Rectum (tissue), 1 donor: Measurements from ENCODE around the genes XCL2 and KIFAP3.

GRCh38 chr1:167719555-167720642 is 1.9 kb upstream of the MPZL1 start:
- PRO-cap: no peak

GRCh38 chr1:167772935-167773653 is 51.3 kb downstream of the MPZL1 start:
- PRO-cap: no peak

DNA sequence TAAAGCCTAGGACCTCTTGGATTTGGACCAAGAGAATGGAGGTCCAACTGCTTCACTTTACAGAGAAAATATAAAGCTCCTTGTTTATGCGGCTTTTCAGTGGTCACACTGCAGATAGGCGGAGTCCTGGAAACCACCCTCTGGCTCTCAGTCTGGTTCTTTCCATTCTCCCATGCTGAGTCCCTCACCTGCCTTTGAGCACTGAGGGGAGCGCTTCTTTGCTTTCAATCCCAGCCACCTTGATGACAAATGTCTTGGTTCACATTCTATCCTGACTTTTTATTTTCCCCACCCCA is 87.7 kb downstream of the ADCY10 start:
- PRO-cap: no peak

GRCh38 chr1:167926363-167927160 is 9.9 kb upstream of the DCAF6 start:
- PRO-cap: no peak

DNA sequence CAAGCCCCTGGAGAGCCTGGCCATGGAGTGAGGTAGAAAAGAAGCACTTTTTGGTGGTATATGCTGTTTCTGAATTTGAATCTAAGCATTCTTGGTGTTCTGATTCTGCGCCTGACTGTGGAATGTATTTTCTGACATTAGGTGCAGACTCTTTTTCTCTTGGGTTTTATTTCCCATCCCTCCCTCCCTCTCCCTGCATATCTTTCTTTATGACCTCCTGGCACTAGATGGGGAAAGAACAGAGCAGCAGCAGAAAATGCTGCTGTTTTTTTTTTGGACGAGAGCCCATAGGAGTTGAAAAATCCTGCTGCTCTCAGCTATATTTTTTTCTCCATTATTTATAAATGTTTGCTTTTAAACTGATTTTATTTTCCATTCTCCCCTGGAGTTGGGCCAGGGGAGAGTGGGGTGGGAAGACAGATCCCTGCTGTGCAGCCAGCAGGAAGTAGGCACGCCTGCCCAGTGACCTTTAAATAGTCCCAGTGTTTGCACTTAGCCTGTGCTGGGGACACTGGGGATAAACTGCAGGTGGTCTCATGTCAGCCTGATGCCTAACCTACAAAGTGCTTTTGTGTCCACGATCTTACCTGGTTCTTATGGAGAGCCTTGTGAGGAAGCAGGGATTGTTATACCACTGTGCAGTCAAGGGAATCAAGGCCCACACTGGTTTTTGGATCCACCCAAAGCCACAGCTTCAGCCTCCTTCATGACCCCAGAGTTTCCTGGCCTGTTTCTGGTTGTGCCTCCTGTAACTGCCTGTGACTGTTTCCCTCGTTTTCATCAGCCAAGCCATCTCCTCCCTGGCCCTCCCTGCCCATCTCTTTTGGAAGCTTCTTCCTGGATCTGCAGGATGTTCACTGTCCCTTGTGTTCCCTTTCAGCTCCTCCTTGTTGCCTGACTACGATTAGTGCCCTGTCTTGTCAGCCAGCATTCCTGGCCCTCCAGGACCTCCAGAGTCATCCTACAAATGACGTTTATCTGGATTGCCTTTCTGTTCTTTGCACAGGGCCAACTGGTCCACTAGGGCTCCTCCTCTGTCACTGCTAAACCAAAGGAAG is 17.6 kb downstream of the SFT2D2 start:
- PRO-cap: no peak

GRCh38 chr1:168443909-168444420 is 99.8 kb downstream of the XCL2 start:
- PRO-cap: no peak

GRCh38 chr1:168543882-168544259 is at the start of gene XCL2:
XCL2 (minus strand) TSS chr1:168543997.
- PRO-cap: no peak

DNA sequence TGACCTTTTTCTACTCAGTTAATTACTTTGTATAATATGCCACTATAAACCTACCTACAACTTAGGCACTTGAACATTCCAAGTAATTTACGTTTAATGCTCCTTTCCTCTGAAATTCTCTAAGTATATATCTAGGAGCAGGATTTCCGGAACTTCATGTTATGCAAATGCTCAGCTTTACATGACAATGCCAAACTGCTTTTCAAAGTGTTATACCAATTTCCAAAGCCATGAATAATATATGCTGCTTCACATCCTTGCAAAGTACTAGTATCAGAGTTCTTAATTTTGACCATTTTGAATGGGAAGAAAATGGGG is 5.8 kb upstream of the XCL1 start:
- PRO-cap: no peak

- PRO-cap: no peak
Observed at GRCh38 chr1:168726034-168726848, 2.8 kb downstream of the DPT start.

DNA sequence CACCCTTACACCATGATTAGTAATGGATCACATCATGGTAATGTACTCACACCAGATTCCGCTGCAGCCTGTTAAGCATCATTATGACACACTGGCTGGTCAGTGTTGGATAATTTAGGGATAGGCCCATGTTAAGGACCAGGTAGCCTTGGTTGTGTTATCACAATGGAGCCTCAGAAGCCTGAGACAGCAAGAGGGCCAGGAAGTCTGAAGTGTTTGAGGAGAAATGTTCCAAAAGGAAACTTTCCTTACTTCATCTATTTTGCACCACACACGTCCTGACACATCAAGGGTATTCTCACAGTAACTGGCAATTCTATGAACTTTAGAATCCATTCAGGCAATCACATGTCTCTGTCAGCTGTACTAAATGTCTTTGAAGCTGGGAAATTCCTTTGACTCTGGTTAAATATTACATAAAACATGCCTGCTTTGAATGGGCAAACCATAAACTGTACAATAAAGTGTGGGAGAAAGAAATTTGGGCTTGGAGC is 105.3 kb upstream of the DPT start:
- PRO-cap: no peak

DNA sequence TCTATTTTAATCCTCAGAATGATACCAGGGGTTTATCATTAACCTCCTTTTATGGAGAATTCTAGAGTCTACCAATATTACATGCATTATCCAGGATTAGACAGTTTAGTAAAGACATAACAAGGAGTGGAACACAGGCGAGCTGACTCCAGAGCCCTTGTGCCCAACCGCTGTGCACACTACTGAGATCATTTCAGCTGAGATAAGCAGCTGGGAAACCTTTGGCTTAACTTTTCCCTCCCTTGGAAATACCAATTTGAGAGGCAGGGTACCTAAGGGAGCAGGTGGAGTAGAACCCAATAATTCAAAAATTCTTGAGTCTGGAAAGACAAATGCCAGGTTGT is 59.8 kb upstream of the ATP1B1 start:
- PRO-cap: bidirectional peak, plus-strand start at position 117 of the sequence, minus-strand start outside the sequence

DNA sequence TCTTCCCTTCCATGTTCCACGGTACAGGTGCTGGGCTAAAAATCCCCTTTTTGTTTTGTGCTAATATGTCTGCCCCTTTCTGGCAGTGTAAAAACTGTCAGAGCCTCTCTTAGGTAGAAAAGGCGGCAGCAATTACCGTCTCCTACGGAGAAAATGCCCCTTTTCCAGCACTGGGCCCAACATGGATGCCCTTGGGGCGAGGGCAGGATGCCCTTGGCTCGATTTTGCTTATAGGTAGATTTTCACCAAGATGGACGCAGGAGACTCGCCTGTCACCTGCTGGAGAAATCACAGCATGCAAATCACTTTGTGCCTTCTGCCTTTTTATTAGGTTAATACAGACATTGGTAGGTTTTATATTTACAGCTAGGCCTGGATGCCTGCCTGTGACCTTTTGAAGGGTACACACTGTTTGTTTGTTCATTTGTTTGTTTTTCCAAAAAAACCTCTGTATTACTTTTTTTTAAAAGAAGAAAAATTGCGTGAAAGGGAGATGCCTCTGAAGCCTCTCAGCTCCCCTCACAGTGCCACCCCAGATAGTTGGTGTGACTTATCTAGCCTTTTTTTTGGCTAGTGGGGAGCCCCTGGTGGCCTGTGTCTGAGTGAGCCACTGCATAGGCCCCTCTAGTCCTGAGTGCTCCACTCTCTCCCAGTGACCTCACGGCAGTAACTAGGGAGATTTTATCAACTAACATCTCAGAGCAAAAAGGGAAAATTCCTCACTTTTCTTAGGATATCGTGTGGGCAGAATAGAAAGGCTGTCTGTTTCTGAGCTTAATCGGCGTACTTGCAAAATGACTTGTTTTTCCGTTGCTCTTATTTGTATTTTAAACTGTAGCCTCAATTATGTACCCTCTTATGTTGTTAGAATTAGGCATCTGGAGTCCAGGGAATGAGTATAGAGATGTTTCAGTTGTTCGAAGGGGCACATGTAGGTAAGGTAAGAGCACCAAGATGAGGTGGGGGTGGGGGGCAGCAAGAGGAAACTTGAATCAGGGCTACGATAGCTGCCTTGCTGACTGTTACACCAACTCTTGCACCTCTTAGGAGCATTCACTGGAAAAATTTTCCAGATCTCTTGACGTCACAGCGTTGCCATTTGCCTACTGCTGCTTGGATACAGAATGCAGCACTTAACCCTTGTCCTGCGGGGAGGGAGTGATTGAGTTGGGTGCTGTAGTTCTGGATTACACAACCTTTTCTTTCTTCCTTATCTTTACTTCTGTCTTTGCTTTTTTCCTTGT is 2.7 kb downstream of the ATP1B1 start:
- PRO-cap: bidirectional peak, plus-strand start at position 237 of the sequence, minus-strand start at position 226 of the sequence; unidirectional peak, minus-strand start at position 526 of the sequence; unidirectional peak, minus-strand start at position 654 of the sequence; bidirectional peak, plus-strand start at position 1,161 of the sequence, minus-strand start at position 1,036 of the sequence

DNA sequence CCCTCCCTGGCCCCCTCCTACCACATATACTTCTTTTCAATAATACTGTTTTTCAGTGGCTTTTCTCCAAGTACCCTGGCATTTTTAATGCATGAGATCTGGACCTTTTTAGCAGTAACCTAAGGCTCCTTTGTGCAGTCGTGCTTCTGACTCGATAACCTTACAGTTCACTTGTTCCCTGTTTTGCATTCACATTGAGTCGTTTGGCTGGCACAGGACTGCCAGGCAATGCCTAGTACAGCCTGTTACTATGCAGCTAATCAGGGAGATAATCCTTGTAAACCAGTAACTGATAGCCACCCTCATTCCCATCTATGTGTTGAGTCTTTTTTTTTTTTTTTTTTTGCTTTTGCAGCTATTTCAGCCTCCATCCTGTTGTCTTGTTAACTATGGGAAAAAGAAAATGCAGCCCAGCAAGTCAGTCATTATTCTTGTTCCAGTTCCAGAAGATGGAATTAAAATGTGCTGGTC is 3.8 kb downstream of the ATP1B1 start:
- PRO-cap: no peak

DNA sequence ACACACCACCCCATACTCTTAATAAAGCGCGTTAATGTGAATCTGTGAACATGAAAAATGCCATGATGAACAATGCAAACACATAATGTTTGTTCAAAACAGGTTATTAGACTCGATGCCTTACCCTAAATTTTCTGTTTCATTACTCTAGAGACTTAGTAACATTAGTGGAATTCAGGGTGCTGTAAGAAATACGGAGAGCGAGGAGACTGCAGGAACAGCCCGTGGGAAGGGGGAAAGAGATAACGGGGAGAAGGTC is 319 bp downstream of the NME7 start:
- PRO-cap: no peak

DNA sequence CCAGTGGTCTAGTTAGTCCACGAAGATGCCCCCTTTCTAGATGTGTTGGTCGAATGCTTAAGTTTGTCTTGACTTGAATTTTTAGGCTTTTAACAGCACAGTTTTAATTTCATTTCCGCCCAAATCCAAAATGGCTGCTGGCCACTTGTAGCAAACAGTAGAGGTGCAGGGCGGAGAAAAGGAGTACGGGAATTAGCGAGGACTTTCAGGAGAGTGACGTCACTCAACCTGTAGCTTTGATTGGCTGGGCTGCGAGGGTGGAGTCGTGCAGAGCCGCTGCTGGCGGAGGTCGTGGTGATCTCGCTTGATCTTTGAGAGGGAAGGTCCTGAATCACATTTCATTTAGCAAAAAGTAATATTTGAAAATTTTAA is 391 bp upstream of the SCYL3 start:
- PRO-cap: bidirectional peak, plus-strand start at position 260 of the sequence, minus-strand start at position 180 of the sequence

- PRO-cap: no peak
Observed at GRCh38 chr1:169915188-169915736, 21.6 kb upstream of the SCYL3 start.

GRCh38 chr1:170073769-170075029 is at the start of gene KIFAP3:
KIFAP3 (minus strand) TSS chr1:170074695.
- PRO-cap: bidirectional peak, plus-strand start at chr1:170074764, minus-strand start at chr1:170074519

- PRO-cap: no peak
Observed at GRCh38 chr1:170146060-170146796, 469 bp downstream of the NTMT2 start.

GRCh38 chr1:170725876-170726137 is 61.9 kb downstream of the PRRX1 start:
- PRO-cap: no peak

DNA sequence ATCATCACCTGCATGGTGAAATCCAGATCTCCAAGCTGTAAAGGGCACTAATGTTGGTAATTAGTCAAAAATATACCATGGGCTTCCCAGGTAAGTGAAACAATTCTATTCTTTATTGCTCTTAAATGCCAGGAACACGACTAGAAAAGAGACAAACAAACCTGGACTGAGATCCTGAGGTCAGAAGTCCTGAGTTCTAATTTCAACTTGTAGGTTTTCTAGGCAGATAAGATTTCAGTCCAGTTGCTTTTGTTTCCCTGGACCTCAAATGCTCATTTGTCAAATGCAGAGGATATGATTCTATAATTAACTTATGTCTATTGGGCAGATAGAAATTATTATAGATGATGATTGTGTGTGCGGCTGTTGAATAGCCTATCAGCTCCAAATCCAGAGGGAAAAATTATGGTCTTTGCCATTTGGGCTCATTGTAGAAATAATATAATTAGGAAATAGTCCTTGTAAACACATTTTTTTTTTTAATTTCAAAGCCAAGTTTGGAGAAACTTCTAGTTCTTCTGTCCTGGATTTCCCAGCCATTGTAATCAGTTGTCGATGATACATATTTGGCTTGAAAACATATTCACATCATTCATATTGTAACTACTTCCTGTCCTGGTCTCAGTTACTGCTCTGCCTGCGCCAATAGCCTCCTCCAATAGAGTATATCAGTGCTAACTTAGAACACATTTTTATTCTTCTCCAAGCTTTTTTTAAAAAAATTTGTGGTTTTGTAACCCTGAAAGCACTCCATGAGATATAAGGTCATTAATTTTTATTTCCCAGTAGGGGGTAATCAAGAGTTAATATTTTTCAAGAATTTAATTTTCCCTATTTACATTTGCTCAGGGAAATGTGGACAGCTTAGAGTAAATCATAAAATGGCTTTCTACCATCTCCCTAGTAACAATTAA is 46.3 kb upstream of the FMO2 start:
- PRO-cap: no peak